Jurkat, Clone E6-1 (cell line): ENCODE measurements around the gene SNORC.

- RRBS = 100% methylated on average over 1 of the region's 33 CpGs
Observed at GRCh38 chr2:232350704-232351163, 27.8 kb upstream of the ALPP start.

GRCh38 chr2:232772486-232772825 lies 3.9 kb downstream of the KCNJ13 start:
- RRBS = no CpG with 5 or more reads among the region's 1 CpG

DNA sequence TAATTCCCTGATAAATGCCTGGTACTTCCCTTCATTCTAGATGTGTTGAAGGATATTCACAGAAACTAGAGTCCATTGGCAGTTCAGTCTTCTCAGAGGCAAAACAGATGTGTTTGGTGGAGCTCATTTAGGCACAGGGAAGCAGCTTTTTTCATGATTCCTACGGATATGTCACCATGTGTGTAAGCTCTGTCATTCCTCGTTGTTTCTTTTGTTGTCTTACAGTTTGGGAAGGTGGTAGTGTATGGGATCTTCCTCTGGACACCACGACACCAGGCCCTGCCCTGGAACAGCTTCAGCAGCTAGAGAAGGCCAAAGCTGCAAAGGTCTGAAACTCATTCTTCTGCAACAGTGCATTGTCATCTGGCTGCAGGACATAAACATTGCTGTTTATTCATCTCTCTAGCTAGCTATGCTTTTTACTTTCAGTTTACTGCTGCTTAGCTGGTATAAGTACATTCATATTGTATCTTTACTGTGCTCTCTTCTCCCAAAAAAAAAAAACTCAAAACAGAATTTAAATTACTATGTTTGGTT lies 39.1 kb upstream of the KCNJ13 start:
- RRBS = no CpG with 5 or more reads among the region's 3 CpGs

- RRBS = no CpG with 5 or more reads among the region's 7 CpGs
Observed at GRCh38 chr2:232819765-232820031, 43.3 kb upstream of the KCNJ13 start.

GRCh38 chr2:232869980-232870560 lies at the start of gene SNORC:
SNORC (plus strand) TSS chr2:232870264.
- RRBS = 95% methylated on average over 3 of the region's 19 CpGs

GRCh38 chr2:232877046-232877672 lies 7.1 kb downstream of the SNORC start:
- RRBS = 71% methylated on average over 4 of the region's 18 CpGs

DNA sequence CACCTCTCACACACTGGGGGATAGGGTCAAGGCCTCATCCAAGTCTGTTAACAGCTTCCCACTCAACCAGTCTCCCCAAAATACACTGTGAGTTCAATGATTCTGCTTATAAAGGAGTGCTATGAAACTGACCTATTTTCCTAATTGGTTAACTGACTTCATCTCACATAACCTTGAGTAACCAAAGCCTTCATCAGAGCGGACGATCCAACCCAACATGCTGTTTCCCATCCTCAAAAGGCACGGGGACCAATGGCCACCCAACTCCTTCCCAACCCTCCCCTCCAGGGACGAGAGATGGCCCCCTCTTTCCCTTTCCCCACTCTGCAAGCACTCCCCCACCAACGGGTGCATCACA lies 7.6 kb downstream of the SNORC start:
- RRBS = no CpG with 5 or more reads among the region's 5 CpGs

DNA sequence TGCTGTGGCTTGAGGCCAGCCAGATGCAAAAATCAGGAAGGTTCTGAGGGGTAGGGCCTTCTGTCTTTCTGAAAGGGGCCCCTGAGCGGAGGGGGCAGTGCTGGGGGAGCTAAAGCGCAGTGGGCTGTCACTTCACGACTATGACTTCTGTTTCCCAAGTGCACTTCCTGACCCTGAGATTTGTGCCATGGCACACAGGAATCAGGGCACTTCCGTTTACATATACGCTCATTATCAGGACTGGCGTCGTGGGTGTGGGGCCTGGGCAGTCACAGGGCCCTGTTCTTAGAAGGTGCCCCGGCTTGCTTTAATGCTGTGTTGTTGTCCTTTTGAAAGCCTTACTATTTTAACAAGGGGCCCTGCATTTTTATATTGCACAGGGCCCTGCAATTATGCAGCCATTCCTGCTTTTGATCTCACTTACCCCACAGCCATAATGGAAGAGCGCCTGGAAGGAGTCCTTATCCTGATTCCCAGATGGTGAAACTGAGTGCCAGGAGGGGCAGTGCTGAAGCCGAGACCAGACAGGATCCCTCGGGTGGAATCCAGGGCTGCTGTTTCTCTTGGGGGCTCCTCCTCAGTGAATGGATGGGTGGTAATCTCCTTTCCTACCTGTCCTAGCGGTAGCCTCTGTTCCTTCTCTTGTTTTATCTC lies 554 bp downstream of the NGEF start:
- RRBS = no CpG with 5 or more reads among the region's 12 CpGs

DNA sequence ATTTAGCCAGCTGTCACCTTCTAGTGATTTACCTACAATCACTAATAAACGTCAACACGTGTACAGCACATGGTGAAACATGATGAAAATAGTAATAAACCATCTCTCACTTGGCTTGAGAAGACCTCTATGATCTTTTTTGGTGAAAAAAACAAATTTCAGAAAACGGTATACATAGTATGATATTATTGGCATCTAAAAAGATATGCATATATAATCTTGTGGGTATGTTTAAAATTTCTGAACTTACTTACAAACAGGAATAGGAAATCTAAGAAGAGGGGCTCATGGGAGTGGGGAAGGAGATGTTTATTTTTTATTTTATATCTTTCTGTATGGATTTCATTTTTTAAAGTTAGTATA lies 16.8 kb downstream of the INPP5D start:
- RRBS = no CpG with 5 or more reads among the region's 3 CpGs

- RRBS = no CpG with 5 or more reads among the region's 8 CpGs
Observed at GRCh38 chr2:233092313-233092897, 32.3 kb downstream of the INPP5D start.

DNA sequence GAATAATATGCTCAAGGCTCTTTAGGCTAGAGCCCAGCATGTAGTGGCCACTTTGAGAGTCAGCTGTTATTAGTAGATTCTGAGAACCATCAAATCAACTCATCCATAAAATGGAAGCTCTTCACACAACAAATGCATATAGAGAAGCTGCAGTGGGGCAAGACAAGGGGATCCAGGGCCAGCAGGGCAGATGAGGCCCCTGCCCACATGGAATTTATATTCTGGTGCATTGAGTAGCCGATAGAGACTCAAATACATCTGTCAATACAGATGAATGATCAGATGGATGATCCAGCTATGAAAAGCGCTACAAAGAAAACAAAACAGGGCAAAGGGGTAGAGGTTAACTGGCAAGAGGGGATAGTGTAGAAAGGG lies 87.9 kb downstream of the INPP5D start:
- RRBS = no CpG with 5 or more reads among the region's 2 CpGs

GRCh38 chr2:233204396-233205093 lies 46.9 kb upstream of the ATG16L1 start:
- RRBS = 85% methylated on average over 15 of the region's 39 CpGs

DNA sequence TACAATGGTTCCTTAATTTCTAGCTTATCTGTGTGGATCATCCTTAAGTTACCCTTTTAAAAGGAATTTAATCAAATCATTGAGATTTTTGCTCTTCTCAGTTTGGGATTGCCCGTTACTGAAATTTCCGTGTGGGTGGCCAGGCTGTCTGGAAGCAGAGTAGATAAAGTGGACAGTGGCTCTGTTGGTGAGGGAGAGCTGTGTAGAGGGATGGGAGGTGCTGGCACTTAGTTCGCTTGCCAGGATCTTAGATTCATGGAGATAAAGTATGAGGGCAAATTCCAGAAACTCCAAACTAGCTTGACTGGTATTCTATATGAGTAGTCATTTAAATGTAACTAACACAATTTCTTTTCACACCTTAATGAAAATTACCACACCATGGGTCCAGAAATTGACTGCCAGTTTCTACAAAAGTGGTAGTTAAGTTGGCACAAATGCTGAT lies 27.3 kb upstream of the SAG start:
- RRBS = no CpG with 5 or more reads among the region's 3 CpGs

DNA sequence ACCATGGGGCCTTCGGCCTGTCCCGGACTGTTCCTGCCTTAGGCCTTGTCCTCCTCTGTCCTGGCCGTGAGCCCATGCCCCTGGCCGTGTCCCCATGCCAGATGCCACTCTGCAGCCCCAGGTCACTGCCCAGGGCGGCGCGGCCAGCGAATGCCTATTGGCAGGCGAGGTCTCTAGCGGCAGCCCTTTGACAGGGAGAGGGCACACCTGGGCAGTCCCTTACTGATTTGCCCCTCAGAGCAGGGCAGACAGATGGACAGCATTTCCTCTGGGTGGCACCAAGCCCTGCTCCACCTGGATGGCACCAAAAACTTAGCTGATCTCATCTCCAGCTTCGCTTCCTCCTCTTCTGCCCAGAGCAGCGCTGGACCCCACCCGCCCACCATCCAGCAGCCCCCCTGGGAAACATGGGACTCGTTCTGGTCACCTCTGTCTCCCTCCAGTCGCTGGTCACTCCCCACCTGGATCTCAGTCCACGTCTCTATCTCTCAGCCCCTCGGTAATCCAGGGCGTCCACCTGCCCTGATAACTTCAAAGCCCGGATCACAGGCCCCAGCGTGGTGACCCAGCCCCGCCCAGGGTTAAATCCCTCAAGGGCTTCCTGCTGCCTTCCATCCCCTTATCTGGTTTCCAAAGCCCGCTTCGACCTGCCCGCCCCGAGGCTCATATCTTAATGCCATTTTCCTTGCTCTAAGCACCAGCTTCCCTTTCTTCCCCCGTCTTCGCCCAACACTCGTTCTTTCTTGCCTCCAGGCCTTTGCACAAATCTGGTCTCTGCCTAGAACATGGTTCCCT lies 905 bp upstream of the DGKD start:
- RRBS = no CpG with 5 or more reads among the region's 28 CpGs

DNA sequence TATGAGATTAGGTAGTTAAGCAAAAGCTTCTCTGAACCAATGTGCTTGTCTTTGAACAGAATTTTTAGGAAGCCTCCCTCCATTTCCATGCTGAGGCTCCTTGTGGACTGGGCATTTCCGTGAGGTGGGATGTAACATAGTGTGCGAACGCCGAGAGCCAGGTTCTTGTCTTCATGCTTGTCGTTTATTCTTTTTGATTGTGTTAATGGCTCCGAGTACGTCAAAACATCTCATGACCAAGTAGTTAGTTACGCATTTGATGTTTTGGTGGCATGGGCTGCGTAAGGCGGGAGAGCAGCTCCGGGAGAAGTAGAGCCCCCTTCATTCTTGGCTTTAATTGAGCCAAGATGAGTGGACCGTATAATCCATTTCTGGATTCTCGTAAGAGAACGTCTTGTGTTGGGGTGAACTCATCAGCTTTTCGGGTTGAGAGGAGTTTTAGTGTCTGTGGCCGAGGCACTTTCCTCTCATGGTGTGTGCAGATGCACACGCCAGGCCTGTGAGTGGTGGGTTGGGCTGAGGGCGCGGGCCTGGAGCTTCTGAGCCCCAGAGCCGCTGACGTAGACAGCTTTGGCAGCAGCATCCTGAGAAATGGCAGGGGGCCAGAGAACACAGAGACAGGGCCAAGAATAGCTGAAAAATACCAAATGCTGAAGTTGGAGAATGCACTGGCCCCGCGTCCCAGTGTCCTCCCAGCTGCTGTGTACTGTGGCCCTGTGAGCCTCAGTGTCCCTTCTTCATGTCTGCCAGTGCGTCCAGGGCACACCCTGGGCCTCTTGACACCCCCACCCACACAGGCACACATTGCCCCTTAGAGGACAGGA lies 33.2 kb downstream of the DGKD start:
- RRBS = no CpG with 5 or more reads among the region's 24 CpGs

- RRBS = 88% methylated on average over 3 of the region's 6 CpGs
Observed at GRCh38 chr2:233451574-233452048, 97.3 kb downstream of the DGKD start.

GRCh38 chr2:233454493-233455225 lies 100.4 kb downstream of the DGKD start:
- RRBS = no CpG with 5 or more reads among the region's 17 CpGs

DNA sequence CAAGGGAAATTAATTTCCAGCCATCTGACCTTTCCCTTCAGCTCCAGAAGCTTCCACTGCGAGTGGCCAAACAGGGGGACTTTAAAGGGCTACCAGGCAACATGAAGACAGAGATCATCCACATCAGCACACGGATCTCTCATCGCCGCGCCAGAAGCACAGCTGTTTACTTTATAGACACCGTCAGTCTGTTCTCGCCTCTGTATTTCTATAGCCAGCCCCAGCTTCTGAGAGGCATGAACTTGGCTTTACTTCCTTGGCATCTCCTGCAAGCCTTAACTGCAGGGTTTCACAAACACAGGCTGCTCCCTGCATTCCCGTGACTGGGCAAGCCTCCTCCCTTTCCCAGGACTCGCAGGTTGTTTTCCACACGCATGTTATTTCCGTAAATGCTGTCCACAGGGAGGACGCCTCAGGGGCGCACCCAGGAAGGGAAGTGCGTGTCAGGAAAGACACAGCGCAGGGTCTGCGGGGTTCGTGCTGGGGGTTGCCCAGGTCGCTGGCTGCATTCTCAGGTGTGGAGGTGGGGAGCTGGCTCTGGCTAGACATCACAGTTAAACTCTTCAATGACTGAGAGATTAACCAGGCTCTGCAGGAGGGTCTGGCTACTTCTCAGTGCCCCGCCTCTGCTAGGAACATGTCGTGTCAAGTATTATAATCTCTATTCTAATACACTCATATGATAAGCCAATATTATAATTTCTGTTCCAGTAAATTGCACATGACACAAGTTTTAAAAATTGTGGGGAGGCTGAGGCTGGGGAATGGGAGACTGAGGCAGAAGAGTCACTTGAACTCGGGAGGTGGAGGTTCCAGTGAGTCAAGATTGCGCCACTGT lies 84.9 kb downstream of the USP40 start:
- RRBS = no CpG with 5 or more reads among the region's 22 CpGs

DNA sequence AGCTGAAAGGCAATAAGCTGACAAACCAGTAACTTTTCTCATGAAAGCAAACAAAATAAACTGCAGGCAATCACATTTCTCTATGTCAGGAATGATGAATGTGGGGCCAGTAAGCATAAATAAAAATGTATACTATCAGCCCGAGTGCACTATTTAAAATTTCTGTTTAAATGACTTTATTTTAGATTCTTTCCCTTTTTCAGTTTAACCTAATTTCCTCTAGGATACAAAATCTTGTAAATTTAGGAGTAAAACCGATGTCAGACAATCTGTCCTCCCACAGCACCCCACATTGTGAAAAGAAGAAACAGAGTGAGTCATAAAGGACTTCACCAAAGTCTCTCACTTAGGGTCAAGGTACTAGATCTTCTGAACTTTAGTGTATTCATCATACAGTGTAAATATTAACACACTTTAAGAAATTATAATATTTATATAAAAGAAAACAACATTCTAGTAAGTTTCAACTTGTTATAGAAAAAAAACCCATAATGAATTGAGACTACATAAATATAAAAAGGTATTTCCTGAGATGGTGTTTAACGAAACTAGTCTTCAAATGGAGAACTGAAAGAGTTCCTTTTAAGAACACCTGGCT lies 46.5 kb downstream of the USP40 start:
- RRBS = no CpG with 5 or more reads among the region's 3 CpGs

- RRBS = no CpG with 5 or more reads among the region's 1 CpG
Observed at GRCh38 chr2:233674333-233674625, 2.6 kb downstream of the UGT1A9 start.